Sternocleidomastoid (tissue), 1 donor: ENCODE measurements around a stretch of chr7.

DNA sequence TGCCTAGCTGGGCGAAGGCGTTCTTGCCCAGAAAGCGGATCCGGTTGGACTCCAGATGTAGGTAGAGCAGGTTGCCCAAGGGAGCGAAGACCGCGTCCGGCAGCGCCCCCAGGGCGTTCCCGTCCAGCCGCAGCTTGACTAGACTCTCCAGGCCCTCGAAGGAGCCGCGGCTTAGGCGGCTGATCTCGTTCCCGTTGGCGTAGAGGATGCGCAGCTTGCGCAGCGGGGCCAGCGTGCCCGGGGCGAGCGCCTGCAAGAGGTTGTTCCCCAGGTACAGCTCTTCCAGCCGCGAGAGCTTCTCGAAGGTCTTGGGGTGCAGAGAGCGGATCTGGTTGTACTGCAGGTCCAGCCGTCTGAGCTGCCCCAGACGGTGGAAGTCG lies 703 bp downstream of the TRIL start:
- PRO-cap = no peak

GRCh38 chr7:29178061-29178685 lies 16.4 kb upstream of the CHN2 start:
- PRO-cap = no peak

DNA sequence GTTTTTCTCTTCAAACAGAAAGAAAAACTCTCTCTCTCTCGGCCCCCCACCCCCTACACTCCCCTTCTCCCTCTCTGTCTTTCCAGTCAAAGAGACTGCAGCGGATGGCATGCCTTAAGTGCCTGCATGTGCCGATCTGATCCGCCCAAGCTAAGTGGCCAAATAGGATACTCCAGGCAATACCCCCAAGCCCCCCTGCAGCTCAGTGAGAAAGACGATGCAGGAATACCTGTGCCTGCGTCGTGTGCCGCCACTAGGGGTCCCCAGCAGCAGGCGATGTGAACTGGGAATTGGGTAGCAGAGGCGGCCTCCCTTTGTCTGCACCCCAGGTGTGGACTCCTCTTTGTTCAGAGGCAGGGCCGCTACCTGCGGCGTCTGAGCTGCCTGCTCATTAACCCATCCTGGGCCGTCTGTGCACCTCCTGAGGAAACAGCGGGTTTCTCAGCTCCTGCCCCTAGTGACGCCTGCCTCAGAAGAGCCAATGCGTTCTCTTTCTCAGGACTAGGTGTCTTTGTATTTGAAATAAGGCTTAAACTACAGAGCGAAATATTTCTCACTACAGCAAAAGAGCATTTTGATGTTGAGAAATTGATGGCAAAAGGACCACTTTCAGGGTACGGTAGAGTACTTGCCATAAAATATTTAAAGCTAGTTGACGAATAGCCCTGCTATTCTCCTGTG lies 4.8 kb upstream of the CHN2 start:
- PRO-cap = no peak

DNA sequence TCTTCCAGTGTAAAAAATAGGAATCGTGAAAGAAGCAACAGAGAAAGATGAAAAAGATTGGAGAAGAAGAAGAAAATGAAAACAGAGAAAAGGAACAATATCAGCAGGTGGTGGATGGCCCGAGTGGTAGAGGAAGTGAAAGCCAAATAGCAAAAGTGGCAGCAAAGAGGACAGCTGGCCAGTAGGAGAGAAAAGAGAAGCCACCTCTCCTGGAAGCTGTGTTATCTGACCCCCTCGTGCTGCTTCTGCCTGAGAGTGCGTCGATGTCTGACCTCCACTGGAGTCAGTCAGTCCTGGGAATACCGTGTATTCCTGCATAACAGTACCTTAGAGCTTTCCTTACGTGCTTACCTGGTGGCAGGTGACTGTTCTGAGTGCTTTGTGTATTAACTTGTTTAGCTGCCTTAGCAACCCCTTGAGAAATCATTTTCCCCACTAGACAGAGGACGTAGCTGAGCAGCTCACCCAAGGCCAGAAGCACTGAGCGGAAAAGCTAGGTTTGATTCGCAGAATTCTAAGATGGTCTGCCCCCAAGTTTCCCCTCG lies 88.3 kb downstream of the CHN2 start:
- PRO-cap = no peak

DNA sequence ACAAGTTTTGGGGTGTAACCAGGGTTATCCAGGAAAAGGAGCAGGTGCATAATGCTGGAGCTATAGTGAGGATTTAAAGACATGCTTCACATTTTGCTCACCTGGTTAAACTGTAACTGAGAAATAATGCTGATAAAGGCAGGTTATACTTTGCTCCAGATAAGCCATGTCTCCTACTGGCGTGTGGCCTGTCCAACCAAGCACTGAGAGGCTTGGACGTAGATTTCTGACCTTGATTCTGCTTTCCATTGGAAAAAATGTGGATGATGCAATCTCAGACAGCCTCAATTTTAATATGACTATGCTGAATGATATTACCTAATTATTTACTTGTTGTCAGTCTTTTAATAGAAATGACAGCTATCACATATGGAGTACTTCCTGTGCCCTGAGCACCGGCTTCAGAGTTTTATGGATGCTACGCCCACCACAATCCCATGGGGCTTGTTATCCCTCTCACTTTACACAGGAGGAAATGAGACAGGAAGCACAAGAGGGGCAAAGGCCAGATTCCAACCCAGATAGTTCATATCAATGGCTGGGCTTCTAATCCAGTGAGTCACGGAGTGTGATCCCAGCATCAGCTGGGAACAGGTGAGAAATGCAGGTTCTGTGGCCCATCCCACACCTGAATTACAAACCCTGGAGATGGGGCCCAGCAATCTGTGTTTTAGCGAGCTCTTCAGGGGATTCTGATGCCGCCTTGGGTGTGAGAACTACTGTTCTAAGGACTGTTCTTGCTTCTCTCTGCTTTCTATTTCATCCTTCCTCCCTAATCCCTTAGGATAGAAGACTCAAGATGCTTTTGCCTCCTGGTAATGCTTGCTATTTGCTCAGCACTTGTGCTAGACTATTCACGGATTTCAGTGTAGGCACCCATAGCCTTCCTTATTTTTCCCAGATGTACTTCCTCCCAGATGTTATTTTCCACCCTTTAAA lies 181.6 kb downstream of the CHN2 start:
- PRO-cap = no peak

DNA sequence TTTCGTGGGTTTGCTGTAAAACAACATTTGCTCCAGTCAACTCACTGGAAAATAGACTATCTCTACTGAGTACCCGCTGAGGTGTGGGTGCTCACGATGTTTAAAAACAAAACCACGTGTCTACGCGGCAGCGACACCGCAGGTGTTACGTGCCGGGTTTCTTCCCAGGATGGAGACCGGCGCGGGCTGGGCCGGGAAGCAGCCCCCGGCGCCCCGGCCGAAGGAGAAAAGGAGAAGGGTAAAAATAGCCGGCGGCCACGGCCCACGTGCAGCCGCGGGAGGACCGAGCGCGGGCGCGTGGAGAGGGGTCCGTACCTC lies 120.8 kb downstream of the PRR15 start:
- PRO-cap = no peak

DNA sequence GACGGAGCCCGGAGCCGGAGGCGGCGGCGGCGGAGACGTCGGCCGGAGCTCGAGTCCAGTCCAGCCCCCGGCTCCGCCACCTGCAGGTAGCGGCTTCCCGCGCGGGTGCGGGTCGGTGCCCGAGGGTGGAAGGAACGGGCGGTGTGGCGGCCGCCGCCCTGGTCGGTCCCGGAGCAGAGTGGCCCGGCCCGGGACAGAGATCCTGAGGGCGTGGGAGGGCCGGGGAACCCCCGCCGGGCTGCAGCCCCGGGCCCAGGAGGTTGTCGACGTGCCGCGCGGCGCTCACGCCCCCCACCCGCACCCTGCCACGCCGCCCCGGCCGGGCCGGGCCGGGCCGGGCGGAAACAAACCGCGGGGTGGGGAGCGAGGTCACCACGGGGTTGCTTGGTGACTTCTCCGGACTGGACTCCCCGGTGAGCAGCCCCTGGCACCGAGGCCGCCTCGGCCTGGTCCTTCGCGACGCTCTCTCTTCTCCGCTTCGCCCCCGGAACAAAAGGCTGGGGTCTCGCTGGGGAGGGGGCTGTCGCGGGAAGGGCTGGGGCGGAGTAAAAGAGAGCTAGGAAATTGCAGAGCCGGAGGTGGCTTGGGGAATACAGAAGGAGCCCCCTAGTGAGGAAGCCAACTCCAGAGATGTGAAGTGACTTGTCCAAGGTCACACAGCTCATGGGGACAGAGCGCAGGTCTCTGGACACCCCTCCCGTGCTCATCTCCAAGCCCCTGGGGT lies 447 bp downstream of the WIPF3 start:
- PRO-cap = no peak

GRCh38 chr7:29809199-29809478 lies 2.8 kb downstream of the WIPF3 start:
- PRO-cap = no peak

- PRO-cap = unidirectional peak, minus-strand start at chr7:30136584
Observed at GRCh38 chr7:30136327-30136911, 1.6 kb downstream of the MTURN start.

GRCh38 chr7:30284168-30284541 lies 242 bp upstream of the ZNRF2 start:
- PRO-cap = no peak

- PRO-cap = no peak
Observed at GRCh38 chr7:30336044-30336684, 51.8 kb downstream of the ZNRF2 start.

- PRO-cap = no peak
Observed at GRCh38 chr7:30420792-30421137, 57.8 kb downstream of the NOD1 start.

DNA sequence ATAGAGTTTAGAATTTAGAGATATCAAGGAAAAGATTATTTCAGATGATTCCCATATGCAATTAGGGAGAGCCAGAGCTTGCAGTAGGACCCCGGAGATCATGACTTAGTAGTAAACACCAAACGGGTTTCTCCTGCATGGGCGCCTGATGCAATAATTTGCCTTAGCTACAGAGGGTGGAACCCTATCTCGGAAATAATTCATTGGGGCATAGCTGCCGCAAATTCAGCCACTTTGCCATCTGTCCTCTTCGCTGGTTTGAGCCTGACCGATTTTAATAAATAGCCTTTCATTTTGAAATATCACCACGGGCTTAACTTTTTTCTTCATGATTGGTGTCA lies 1.3 kb downstream of the GARS1 start:
- PRO-cap = no peak

DNA sequence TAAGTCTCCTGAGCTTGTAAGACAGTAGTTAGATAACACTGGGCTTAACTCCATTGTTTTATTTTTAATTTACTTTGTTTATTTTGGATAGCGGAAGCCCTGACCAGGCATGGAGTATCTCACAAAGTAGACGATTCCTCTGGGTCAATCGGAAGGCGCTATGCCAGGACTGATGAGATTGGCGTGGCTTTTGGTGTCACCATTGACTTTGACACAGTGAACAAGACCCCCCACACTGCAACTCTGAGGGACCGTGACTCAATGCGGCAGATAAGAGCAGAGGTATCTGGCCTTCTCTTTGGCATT lies 37.4 kb downstream of the GARS1 start:
- PRO-cap = no peak

- PRO-cap = no peak
Observed at GRCh38 chr7:30706960-30707409, 24.7 kb upstream of the CRHR2 start.

DNA sequence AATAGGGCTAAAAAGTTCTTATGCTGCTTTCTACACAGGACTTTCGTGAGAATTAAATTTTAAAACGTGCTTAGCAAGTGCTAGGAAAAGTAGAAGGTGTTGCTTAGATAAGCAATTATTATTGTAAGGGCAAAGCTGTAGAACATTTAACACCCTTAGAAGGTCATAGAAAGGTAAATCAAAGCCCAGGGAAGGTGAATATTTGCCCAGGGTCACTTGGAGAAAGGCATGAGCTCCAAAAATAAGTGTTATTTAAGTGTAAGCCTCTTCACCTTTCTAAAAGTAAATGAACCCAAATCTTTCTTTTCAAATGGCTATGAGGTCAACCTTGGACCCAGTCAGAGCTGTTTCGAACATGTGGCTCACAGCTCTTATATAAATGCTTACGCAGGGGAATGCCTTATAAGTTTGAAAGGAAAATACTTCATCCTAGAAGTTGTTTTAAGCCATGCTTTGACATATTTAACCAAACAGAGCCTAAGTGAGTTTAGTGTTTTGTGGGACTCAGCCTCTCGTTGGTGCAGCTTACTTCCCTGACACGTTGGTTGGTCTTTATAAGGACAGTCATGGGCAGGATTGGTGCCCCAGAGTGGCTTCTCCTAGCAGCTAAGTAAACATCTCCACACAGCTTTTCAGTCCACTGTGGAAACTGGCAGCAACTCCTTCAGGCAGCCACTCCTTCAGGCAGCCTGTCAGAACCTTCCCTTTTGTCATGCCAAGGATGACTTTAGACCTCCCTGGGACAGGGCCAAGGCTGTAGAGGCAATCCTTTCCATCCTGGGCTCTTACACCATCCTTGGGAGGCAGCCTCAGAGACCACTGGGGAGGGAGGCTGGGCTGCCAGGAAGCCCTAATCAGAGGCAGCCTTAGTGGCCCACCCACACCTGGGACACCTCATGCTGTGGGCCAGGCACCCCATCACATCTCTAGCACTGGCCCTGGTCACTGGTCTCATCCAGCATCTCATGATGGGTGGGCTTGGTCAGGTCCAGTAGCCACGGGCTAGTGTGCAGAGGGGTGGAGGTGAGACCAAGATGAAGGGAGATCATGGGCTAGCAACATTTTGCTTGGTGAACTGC lies 43.6 kb downstream of the MINDY4 start:
- PRO-cap = no peak

- PRO-cap = no peak
Observed at GRCh38 chr7:30898600-30898949, 13.1 kb upstream of the AQP1 start.

GRCh38 chr7:30932546-30933171 lies 21.0 kb downstream of the AQP1 start:
- PRO-cap = no peak

DNA sequence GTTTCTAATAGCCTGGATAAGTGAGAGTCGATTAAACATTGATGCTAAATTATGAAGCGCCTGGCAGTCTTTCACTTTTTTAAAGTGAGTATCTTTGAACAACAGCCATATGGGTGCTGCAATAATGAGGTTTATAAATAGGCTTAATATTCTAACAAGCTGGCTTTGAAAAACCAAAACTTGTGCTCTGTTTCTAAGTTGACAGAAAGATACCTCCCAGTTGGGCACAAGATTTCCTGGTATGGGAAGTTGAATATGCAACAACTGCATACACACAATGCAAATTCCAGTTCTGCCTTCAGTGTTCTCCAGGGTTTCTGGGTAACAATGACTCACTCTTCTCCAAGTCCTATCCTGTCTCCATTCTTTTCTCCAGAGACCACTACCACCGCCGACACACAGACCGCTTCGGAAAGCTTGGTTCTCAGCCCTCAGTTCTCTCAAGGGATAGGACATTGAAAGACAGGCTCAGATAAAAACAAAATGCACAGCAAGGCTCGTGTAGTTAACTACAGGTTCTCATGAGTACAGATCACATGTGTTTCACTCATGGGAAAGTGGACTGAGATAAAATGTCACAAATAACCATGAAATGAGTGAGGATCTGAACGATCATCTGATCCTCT lies 12.2 kb downstream of the PDE1C start:
- PRO-cap = no peak

GRCh38 chr7:32163004-32163531 lies 92.9 kb upstream of the PDE1C start:
- PRO-cap = no peak